RPMI7951 (cell line): ENCODE measurements around the genes SLC30A10, BPNT1 and TAF1A.

- RAMPAGE, long total RNA: no peak
Measured at GRCh38 chr1:219839494-219839957, 88.8 kb downstream of the SLC30A10 start.

- RAMPAGE, long total RNA: no peak
Measured at GRCh38 chr1:219883760-219884490, 44.4 kb downstream of the SLC30A10 start.

DNA sequence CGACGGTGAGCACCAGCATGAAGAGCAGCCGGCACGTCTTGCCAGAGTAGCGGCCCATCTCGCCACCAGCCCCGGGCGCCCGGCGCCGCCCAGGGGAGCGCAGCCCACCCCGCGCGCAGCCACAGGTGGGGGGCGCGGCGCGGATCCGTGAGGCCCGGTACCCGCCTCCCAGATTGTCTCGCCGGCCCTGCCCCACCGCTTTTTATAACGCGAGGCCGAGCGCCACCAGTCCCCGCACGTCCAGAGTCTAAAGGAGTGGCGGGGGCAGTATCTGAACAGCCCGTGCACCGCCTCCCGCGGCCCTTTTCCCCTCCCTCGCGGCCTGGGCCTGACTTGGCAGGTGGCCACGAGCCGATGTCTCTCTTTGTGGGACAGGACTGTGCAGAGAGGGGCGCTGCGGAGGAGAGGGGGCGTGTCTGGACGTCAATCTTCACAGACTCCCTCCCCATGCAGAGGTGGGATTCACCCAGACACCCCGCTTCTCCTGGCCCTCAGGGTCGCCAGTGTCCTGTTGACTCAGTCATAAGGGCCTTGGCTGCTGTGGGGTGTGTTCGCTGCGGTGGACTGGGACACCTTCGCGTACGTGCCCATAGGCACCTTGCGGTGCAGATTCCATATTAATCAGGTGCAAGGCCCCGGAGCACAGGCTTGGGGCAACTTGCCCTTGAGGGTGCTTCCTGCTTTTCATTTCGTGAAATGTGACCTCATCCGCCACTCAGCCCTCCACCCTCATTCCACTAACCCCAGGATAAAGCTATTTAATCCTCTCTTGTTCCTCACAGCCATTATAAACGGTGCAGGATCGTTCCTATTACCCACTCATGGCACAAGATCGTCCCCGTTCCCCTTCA, at the start of gene SLC30A10:
Gene SLC30A10, minus strand, starts transcription at position 175 of the 851 bp plus-strand sequence.
- RAMPAGE, long total RNA: no peak

- RAMPAGE, long total RNA: start-site peak on the minus strand at chr1:220089763-220089831, 44 and 18 reads in 2 replicates
Measured at GRCh38 chr1:220089604-220090194, at the start of gene BPNT1. Gene BPNT1 (minus strand): TSS chr1:220089788.

DNA sequence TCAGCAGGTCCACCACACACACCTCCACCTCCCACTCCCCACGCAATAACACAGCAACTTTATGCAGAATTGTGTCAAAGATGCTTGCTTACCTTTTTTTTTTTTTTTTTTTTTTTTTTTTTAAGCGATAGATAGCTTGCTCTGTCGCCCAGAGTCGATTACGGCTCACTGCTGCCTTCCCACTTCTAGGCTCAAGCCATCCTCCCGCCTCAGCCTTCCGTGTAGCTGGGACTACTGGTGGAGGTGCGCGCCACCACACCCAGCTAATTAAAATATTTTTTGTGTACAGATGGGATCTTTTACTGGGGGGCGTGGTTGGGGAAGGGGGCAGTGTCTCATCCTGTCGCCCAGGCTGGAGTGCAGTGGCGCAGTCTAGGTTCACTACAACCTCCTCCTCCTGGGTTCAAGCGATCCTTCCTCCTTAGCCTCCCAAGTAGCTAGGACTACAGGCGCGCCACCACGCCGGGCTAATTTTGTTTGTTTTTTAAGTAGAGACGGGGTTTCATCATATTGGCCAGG, 666 bp upstream of the BPNT1 start:
- RAMPAGE, long total RNA: no peak

DNA sequence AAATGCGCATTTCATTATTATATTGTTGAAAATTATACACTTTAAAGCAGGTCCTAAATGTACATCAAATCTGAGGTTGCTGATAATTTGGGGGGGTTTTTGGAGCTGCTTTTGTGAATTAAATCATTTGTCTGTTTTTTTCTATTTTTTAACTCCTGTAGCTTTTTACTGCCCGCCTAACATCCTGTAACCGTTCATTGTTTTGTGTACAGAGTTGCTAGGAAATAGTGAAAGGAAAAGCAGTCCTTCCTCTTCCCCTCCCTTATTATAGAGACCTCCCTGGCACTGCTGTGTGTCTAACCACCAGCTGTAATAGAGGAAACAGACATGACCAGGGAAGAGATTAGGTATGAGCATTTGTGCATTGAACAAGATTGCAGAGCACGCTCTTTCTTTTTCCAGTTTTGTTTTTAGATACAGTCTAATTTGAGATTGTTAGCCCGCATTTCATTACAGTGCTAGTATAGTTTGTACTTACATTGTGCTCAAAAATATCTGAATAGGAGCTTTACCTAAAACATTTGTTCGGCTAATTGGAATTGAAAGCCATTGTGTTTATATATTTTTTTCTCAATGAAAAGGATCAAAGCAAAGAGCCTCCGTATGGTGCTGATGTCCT, 43.5 kb downstream of the IARS2 start:
- RAMPAGE, long total RNA: no peak

DNA sequence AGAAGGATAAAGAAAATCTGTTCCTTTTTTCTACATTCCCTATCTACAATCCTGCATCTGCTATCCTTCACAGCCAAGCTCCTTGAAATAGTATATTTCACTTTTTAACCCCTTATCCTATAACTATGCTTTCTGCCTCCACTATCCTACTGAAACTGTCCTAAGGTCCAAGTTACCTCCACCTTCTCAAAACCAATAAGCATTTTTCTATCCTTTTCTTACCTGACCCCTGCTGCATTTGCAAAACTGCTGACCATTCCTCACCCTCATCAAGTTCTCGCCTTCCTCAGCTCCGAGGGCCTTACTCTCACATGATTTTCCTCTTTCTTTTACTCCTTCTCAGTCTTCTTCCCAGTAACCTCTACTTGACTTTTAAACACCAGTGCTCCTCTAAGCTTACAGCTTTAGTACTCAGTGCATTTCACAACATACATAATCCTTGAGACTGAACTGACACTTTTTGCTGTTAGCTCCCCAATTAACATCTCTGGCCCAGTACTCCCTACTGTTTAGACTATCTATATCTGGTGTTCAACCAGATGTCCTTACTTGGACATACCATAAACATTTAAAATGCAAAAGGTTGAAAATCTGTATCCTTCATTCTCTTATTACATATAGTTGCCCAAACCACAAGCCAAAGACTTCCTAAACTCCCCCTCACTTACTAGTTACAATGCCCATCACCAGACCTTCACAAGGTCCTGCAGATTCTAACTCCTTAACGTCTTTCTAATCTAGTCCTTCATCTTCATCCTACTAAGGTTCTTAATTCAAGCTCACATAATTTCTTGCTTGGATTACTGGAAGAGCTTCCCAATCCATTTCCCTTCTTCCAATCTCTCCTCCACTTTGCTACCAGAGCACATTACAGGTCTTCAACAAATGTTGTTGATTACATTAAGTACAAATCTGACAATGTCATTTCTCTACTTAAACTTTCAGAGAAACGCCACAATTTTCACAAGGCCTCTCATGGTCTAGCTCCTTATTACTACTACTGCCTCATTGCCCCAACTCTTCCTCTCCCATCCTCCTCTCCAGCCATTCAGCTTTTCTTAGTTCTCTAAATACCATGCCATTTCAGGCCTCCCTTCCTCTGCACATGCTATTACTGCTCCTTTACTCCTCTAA, 2.0 kb downstream of the RAB3GAP2 start:
- RAMPAGE, long total RNA: no peak

DNA sequence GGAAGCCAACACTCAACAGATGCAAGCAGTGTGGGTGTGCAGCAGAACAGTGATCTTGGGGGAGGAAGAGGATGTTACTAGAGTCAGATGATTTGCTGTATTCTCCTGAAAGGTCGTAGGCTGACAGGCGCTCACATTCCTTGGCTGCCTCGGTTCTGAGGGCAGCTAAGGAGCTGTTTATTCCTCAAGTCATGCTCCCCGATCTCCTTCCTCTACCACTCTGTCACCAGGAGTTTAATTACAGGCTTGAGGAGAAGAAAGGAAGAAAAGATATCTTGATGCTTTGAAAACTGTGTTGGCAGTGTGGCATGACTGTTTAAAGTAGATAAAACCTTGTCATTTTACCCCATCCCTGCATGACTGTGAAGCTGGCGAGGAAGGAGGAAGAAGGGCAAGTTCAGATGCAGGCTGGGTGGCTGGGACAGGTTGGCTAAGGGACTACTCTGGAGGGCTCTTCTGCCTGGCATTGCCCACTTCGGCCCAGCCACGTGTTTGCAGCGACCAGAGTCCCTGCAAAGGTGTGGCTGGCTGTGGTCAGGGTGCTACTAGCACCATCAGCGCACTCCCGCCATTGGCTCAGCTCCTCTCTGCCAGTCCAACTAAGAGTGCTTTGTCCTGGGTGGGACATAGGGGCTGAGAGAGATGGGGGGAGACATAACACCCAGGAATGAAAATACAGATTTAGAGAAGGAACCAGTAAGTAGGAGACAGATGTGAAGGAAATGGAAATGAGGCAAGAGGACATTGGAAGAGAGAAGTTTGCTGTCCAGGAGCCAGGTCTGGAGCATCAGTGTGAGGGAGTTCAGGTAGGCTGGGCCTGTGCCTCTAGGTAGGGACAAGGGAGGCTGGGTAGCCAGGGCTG, 7.1 kb downstream of the C1orf115 start:
- RAMPAGE, long total RNA: no peak

- RAMPAGE, long total RNA: no peak
Measured at GRCh38 chr1:220762715-220763251, 14.7 kb downstream of the MTARC2 start.

DNA sequence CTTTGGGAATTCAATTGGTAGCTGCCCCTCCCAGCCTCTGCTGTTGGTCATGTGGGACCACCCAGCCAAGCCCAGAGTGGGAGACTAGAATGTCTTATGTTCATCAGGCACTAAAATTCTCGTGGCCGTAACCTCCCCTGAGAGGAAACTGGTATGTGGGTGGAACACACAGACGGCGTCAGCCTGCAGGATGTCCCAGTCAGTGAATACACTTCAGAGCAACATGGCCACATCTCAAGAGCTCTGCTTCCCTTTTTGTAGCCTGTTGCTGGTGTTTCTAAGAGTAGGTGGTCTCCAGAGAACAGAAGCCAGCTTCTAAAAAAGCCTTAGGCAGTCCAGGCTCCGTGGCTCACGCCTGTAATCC, 16.0 kb upstream of the MTARC1 start:
- RAMPAGE, long total RNA: no peak

- RAMPAGE, long total RNA: no peak
Measured at GRCh38 chr1:220874054-220874406, 5.2 kb upstream of the HLX start.

DNA sequence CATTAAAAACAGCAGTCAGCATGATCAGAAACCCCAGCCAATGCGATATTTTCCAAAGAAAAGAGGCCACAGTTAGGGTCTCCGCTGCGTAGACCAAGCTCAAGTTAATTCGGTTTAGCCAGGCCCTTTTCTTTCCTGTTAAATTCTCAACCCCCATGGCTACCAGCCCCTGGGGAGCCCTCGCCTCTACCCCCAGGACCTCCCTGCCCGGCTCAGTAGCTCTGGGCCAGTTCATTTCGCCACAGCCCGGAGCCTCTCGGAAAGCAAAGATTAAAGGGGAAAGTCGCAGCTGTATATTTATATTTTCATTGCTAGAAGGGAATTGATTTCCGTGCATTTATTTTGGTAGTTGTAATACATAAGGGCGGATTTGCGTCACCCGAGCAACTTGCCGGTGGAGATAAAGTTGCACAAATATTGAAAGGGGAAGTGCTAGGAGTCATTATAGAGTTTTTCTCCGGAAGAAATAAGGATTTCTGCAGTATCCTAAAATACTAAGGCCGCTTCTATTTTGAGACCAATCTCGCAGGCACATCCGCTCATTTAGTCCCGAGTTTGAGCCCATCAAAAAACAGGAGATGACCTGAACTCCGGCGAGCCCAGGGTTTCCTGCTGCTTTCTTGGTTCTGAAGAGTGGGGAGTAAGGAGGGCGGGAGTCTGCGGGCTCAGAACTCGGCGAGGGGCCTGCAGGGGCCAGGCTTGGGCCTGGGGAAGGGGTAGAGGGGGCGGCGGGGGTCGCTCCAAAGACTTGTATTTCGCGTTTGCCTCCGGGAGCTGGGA, 2.7 kb upstream of the HLX start:
- RAMPAGE, long total RNA: no peak

GRCh38 chr1:220957171-220957815, 78.0 kb downstream of the HLX start:
- RAMPAGE, long total RNA: no peak

DNA sequence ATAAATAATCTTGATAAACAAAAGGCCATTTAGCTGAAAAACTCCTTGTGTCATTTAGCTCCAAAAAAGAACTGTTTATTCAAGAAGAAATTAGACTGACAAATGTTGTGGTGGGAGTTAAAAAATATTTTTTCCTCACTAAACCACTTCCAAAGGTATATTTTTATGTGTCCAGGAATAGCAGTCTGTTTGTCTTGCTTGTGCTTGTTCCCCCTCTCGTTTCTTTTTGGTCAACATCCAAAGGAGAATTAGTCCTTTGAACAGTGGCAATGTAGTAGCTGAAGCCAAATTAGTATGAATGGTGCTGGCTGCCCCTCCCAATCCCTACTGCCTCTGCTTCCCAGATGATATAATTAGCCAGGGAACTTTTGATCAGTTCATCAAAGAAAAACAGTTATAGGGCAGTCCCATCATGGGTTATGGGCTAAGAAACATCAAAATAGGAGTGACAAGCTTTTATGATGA, 238.9 kb downstream of the HLX start:
- RAMPAGE, long total RNA: no peak

GRCh38 chr1:221707937-221708584, 33.8 kb downstream of the DUSP10 start:
- RAMPAGE, long total RNA: no peak

DNA sequence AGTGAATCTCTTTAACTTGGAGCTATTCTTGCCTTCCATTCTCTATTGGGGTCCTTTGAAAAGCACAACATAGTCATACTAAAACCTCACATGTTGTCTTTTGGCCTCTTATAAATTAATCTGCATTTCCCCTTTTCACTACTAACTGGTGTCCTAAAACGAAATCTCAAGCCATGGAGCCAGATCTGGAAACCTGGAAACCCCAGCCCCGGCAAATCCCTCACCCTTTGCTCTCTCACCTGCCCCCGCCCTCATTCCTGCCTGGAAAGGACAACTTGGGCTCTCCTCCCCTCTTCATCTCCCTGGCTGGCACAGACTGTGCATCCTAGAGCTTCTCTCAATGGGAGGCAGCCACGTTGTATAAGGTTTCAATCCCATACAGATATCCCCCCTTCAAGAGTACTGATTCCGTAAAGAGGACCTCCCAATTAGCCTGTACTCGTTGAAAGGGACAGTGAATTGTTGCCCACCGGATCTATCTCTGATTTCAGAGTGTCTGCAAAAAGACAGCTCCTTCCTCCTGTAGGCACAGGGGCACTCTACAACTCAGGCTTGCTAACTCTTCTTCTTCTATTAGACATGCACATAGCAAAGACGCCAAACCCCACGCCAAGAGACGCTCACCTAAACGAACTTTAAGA, 1.4 kb downstream of the DUSP10 start:
- RAMPAGE, long total RNA: no peak

DNA sequence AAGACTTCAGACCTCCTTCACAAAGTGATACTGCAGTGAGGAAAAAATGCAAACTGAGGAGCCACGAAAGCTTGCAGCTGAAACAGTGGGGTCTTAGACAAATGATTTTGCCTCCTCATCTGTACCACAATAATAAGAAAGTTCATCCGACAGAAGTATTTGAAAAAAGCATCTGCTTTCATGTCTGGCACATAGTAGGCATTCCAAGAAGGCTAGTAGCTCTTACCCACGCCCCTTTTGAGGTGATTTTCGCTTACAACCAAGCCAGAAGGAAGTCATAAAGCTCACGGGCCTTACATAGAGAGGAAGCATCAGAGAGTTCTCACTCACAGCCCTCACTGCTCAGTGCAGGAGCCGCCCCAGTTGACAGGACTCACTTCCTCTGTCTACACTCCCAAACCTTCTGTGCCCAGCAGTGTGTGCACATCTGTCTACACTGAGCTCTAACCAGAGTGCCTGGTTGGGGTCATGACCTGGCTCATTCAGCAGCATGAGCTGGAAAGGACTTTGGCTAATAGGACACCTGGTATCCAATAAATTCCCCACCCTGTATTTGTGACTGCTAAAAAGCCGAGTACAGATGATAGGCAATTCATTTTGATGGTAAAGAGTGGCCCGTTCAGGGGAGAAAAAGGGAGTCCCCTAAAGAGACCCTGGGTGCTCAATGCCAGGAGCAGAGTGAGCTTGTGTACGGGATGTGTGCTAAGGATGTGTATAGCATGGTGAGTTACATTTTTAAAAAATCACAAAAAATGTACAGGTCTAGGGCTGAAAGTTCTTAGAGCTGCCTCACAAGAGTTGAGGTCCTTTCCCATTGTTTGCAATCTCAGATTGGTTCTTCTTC, 36.8 kb upstream of the DUSP10 start:
- RAMPAGE, long total RNA: no peak

GRCh38 chr1:221971185-221971679, 229.3 kb upstream of the DUSP10 start:
- RAMPAGE, long total RNA: no peak

DNA sequence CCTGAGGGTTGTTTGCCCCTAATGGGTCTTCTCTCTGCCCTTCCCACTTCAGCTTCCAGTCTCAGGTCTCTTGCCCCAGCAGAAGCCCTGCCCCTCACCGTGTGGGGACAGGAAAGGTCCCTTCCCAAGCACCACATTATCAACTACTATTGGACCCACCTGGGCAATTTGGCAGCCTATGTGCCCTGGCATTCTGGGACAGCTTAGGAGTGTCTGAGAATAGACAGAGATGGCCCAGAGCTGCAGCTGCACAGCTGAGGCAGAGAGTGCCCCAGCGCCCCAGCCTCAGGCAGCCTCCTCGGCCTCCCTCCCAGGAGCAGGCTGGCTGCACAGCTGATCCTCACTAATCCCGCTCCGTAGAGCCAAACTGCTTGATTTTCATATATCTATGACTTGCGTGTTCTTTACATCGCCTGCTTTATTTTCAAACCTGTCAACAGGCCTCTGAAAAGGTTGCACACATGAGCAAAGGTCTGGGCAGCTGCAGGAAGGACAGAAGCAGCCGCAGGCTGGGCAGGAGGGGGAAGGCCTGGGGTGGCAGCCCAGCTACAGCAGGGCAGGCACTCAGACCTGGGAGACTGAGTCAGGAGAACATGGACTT, 301.5 kb upstream of the DUSP10 start:
- RAMPAGE, long total RNA: no peak

GRCh38 chr1:222589556-222590529, at the start of gene TAF1A:
Gene TAF1A (minus strand): TSS chr1:222589933.
- RAMPAGE, long total RNA: no peak